SJCRH30 (cell line): ENCODE measurements around a stretch of chr20.

- RAMPAGE, long total RNA = no peak
These were observed 682.9 kb downstream of the MAFB start for GRCh38 chr20:40006169-40006592.

GRCh38 chr20:40464696-40465026, 224.4 kb downstream of the MAFB start:
- RAMPAGE, long total RNA = no peak

DNA sequence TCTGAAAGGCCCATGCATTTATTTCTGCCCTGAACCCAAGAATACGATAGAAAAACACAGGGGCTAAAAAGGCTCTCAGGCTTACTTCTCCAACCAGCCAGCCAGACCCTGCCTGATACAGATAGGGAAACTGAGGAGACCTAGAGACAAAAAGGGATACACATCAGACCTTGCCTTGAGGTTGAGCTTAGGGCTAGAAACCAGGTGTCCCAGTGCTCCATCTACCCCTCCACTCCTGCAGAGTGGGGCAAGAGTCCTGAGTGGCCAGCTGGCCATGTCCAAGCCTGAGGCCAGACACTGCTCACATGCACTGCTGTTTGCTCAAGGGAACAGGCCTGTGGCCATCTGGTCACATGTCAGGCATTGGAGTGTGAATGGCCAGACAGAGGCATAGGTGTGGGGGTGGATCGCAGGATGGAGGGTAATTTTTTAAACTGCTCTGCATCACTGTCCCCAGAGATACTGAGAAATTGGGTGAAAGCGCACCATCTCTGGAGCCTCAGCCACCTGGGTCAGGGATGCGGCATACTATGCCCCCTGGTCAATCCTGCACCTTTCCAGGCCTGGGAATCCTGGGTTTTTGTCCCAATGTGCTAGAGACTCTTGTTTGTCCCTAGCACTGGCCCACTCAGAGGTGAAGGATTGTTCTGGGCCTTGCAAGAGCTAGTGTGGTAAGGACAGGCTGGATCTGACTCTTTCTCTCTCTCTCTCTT, 30.5 kb downstream of the MAFB start:
- RAMPAGE, long total RNA = no peak

DNA sequence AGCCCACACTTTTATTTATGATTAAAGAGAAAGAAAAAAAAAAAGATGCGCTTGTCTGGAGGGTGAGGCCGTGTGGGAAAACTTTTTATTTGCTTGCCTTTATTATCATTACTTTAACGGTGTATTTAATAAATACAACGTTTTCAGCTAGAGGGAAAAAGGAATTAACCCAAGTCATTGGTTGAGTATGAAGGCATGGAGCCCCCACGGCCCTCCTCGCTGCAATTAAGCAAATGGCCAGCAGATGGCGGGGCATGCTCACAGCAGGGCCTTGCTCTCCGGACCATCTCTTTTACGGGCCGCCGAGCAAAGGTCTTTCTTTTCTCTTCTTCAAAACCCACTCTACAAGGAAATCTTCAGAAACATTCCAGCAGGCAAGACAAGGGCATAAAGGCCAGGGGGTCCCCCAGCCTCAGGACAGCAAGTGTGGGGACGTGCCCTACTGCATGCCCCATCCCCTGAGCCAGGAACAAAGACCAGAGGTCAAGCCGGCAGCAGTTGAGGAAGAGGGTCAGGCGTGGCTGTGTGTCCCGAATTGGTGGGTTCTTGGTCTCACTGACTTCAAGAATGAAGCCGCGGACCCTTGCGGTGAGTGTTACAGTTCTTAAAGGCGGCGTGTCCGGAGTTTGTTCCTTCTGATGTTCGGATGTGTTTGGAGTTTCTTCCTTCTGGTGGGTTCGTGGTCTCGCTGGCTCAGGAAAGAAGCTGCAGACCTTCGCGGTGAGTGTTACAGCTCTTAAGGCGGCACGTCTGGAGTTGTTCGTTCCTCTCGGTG, 59.8 kb upstream of the TOP1 start:
- RAMPAGE, long total RNA = no peak

GRCh38 chr20:41103854-41104976, 33.1 kb upstream of the PLCG1 start:
- RAMPAGE, long total RNA = no peak

- RAMPAGE, long total RNA = no peak
These were observed 12.6 kb upstream of the PLCG1 start for GRCh38 chr20:41124511-41125364.

DNA sequence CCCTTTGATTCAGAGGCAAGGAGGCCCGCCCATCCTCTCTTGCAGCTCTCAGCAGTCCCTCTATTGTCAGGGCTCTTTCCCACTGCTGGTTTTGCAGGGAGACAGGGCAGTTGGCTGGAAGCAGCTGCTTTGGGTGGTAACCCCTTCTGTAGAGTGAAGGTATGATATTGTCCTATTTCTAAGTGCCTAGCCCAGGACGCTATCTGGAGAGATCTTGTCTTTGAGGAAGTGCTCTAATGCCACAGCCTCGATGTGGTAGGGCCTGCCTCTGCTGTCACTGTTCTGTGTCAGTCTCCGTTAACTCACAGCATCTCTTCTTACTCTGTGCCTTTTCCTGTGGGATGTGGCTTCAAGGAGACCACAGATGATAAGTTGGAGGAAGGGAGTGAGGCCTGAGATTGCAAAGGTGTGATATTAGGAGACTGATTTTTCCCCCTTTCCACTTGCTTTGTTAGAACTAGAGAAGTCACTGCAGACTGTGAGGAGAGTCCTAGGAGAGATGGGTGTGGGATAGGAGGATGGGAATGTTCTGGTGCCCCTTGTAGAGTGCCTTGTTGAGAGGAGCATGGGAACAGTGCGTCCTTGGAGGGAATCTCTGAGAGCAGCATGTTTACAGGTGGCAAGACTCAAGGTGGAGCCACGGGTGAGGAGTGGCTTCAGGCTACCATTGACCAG, 5.8 kb downstream of the PLCG1 start:
- RAMPAGE, long total RNA = no peak

DNA sequence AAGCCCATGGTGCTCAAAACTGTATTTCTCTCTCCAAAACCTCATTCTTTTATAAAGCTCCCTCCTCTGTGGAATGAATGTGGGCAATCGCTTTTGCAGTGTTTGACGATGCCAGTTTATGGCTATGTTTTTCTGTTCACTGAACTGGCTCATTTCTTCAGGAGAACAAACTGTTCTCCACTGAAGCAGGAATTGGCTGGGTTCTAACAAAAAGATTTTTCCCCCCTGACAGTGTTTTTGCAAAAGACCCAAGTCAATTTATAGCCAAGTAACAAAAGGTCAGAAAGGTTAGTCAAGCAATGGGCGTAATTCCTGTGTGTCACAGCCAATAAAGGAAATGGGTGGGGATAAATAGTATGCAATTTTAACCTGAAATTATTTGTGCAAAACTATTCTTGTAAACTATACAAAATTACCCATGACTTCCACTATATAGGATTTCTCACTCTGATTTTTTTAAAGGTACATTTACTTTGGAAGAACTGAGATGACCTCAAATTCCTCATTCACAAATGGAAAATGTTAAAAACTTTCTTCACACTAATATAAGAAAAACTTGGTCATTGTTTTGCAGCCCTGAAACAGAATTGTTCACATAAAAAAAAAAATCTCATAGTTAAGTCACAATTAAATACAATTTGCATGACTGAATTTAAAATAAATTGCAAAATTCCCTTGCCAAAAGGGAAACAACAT, 68.7 kb downstream of the ZHX3 start:
- RAMPAGE, long total RNA = no peak

GRCh38 chr20:41358526-41359273, 7.9 kb downstream of the EMILIN3 start:
- RAMPAGE, long total RNA = no peak

DNA sequence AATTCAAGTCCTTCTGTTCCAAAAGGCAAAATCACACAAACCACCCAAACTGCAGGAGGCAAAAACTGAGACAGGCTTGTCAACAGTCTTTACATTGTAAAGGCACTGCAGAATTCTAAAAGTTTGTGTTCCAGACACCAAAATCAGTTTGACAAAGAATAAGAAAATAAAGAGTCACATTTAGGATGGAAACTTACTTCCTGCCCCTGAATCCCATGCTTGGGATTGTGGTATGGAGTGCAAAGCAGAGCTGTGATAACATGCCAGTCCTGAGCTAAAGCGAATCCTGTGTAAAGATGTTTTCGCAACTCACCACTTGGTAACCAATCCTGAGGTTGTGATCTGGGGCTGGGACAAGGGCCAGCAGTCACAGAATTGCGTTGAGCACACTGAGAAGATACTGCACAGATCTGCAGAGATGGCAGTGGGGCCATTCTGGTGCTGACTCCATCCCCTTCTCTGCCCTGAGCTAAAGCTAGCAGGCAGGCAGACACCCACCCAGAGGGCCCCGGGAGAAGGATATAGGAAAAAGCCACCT, 108.5 kb downstream of the CHD6 start:
- RAMPAGE, long total RNA = no peak

- RAMPAGE, long total RNA = no peak
These were observed 1.3 kb downstream of the CHD6 start for GRCh38 chr20:41616888-41617256.

GRCh38 chr20:42719606-42719945, 470.1 kb downstream of the PTPRT start:
- RAMPAGE, long total RNA = no peak

DNA sequence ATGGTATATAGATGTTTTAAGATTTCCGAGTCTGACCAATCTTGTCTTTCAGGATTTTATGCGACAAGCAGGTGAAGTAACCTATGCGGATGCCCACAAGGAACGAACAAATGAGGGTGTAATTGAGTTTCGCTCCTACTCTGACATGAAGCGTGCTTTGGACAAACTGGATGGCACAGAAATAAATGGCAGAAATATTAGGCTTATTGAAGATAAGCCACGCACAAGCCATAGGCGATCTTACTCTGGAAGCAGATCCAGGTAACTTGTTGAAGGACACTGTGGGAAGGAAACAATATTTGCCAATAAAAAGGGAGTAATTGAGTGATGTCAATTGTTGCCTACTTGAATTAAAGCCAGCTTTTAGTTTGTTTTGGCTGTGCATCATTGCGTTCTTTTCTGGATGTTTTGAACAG, 2.3 kb downstream of the SRSF6 start:
- RAMPAGE, long total RNA = no peak

GRCh38 chr20:43556361-43557157, 2.3 kb upstream of the SGK2 start:
- RAMPAGE, long total RNA = no peak

GRCh38 chr20:43892863-43893104, 21.9 kb upstream of the TOX2 start:
- RAMPAGE, long total RNA = no peak

- RAMPAGE, long total RNA = no peak
These were observed 1.9 kb downstream of the TOX2 start for GRCh38 chr20:43916279-43917202.

GRCh38 chr20:44019930-44020403, 105.3 kb downstream of the TOX2 start:
- RAMPAGE, long total RNA = no peak

DNA sequence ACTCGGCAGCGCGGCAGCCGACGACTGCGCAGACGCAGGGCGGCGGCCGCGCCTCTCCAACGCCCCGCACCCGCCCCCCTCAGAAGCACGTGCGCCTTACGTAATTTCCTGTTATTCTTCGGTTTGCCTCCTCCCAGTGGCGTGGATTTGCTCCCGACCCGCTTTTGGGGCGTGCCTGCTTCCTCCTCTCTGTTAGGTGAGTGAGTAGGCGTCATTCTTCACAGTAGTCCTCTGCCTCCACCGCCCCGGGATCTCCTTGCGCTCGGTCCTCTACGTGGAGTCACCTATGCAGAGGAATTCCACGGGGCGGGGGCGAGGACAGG, 272 bp upstream of the OSER1 start:
- RAMPAGE, long total RNA = no peak

DNA sequence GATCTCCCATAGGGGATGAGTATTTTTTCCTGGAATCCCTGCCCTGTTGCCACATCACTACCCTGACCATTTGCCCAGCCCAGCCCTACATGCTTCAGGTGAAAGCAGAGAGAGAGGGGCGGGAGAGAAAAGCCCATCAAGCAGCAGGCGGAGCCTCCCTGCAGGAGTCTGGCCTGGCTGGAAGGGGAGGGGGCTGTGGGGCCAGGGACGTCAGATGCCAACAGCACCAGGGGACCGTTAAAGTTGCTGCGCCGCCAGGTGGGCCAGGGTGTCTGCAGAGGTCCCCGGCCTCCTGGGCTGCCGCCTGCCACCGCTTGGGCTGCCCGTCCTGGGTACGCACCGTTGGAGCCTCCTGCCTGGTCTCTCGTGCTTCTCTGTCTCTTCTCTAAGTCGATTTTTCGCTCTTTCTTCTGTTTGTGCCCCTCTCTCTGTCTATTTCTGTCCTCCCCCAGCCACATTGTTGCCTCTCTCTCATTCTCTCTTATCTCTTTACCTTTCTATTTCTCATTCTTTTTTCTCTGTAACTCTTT, 694 bp upstream of the R3HDML start:
- RAMPAGE, long total RNA = no peak

DNA sequence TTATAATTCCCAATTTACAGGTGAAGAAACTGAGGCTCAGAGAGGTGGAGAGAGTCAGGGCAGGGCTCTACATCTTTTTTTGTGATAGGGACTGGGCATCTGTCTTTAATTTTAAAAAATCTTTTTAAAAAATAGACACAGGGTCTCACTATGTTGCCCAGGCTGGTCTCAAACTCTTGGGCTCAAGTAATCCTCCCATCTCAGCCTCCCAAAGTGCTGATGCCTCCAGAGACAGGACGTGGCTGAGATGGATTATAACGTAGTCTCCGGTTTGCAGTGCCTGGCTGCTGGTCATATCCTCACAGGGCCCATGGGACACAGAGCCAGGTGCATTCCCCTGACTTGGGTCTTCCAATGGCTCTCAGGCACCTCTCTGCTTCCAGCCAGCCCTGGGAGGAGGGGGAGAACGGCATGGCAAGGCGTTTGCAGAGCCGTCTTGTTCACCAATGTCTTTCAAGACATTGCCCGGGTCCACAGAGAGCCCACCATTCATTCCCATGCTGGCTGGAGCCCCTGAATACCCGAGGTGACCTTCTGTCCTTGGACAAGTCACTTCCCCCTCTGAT, 38.4 kb downstream of the HNF4A start:
- RAMPAGE, long total RNA = no peak